Measurements from ENCODE around the gene ENSG00000285566.

DNA sequence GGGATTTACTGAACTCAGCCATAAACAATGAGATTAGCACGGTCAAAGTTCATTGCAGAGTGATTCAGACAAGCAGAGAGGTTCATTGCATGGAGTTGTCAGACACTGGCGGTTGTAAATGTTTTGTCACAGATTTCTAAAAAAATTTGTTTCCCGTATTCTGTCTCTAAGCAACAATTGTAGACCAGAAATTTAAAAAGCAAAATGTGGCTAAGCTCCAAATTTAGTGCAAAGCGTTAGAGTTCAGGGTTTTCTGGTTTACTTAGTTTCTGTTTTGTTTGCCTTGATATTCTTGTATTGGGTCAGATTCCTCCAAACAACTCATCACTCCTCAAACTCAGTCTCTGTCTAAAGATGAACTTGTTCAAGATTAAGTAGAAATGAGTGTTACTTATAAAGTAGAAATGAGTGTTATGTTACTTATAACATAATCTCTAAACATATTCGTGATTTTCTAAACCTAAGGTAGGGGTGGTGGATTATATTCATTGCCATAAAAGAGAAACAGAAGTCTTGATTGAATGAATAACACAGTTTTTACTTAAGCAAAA lies 94.4 kb upstream of the PRR20A start:
- PRO-cap = no peak
- RRBS, 2 experiments = no CpG with 5 or more reads among the region's 5 CpGs

DNA sequence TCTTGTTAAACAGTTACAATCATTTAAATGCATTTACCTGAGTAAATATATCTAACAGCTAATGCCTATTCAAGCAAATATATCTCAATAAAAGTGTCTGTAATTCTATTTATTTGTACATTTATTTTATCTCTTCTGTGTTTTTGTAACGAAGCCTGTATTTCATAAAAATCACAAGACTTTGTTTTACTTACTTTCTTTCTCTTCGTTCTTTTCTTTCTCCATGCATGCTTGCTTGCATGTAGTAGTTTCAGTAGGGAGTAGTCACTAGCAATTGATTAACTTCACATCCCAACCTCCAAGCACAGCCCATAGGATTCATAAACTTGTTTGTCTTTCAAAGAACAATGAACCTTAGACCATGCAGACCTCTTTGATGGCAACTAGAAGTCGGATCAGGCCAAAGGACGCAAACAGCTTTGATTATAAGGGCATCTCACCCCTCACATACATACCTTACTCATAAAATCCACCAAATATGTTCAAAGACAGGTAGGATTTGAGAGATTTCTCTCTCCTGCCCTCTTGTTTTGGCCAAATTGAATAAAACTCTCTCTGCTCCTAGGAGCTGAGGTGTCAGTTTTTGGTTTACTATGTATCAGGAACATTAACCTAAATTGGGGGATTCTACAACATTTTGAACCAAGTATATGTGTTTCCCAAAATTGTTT lies 3.1 kb upstream of the PRR20A start:
- PRO-cap = no peak
- RRBS, 2 experiments = no CpG with 5 or more reads among the region's 4 CpGs

- PRO-cap = no peak
- RRBS, 2 experiments = no CpG with 5 or more reads among the region's 6 CpGs
Observed at GRCh38 chr13:57724855-57725244, 93.3 kb downstream of the PCDH17 start.

GRCh38 chr13:59336959-59337668 lies 826.6 kb downstream of the DIAPH3 start:
- PRO-cap = no peak
- RRBS, 2 experiments = no CpG with 5 or more reads among the region's 6 CpGs

GRCh38 chr13:63832972-63833238 lies at the start of gene ENSG00000285566:
TSS of gene ENSG00000285566 (minus strand) at chr13:63833053.
- PRO-cap = no peak
- RRBS, 2 experiments = no CpG with 5 or more reads among the region's 3 CpGs

DNA sequence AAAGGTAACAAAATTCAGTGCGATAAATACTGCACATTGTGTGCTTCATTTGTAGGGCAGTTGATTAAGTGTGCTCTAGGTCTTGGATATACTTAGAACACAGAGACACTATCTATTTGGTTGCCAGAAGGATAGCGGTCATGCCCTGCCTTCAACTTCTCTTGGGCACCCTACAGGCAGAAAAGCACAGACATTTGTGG lies 605.8 kb downstream of the PCDH9 start:
- PRO-cap = no peak
- RRBS, 2 experiments = no CpG with 5 or more reads among the region's 2 CpGs

DNA sequence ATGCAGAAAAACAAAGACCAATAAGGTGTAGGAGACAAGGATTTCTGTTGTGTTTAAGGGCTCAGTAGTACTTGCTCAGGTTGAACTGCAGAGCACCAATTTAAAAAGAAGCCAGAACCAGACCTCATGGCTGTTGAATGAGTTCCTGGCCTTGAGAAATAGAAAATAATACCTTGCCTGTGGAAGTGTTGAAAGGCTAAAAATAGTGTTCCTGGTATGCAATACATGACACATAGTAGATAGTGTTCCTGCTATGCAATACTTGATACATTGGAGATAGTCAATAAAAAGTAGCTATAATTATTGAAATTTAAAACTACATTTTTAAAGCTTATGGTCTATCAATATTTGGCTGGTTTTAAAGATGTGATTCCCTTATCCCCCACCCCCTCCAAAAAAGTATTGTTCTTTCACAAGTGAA lies 595.7 kb downstream of the PCDH9 start:
- PRO-cap = no peak

DNA sequence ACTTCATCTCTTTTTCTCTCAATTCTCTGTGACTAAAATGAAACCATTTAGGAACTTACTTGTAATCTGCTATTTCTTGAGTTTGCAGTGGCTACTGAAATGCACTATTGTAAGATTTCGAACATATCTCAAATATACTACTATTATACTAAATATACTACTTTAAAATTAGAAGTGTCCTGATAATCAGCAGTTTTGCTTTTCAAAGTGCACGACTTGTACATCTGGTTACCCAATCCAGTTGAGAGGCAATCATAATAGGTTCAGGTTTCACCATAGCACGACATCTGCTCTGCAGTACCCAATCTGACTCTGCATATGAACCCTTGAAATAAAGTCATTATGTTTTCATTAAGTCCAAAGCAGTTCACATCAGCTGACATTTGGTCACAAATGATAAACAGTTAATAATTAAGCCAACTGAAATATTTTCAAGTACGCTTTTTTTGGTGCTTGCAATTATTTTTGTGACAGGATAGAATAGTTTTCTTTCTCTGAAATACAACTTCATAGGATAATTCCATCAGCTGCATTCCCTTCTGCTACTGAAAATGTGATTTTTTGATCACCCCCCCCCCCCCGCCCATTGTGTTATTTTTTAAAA lies 90.6 kb downstream of the PCDH9 start:
- PRO-cap = no peak
- RRBS, 2 experiments = no CpG with 5 or more reads among the region's 5 CpGs

DNA sequence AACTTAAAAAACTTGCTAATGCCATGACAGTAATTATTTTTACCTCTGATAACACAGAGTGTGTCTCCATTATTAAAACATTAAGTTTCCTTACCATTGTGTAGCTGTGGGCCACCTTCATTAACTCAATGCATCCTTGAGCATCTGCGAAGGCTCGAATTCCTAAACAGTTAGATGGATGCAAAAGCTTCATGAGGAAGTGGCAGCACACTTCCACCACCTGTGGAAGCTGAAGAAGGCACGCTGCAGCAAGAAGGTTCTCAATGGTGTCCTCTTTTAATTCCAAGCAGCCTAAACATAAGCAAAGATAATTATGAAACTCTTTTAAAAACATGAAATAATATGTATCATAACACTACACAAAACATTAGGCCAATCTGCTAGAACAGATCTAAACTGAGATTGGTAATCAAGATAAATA lies 168.3 kb downstream of the KLHL1 start:
- PRO-cap = no peak
- RRBS, 2 experiments = no CpG with 5 or more reads among the region's 3 CpGs

DNA sequence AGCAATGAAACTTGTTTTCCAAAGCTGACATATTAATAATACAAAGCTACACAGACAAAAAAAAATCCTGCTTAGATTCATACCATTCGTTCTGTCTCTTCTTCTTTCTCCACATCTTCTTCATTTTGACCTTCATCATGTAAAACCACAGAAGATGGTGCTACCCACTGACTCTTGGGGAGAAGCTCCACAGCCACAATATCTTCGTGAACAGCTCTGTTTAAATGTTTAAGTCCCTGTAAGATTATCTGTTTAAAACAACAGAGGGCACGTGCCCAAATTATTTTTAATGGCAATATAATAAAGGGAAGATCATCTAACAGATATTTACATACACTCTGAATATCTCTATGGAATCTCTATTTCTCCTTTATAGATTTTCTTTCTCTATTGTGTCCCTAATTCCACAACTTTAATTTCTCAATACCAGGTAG lies 6.6 kb downstream of the DIS3 start:
- PRO-cap = no peak
- RRBS, 2 experiments = no CpG with 5 or more reads among the region's 3 CpGs

- PRO-cap = no peak
- RRBS, 2 experiments = no CpG with 5 or more reads among the region's 3 CpGs
Observed at GRCh38 chr13:73177938-73178634, 119.3 kb downstream of the KLF5 start.

DNA sequence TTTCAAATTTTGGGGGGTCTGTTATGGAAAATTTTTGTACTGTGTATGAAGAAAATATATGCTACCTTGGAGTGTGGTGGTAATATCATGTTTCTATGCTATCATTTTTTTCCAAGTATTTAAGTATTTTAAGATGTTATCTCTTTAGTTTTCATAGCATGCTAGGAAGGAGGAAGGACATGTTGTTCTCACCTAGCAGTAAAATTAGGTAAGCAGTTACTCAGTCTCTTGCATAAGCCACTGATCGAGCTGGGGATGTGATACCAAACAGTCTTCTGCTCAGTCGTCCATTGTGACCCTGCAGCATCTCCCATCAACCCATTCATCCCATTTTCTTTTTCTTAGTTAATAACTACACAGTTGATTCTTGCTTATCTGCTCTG lies 130.5 kb downstream of the KLF5 start:
- PRO-cap = no peak
- RRBS, 2 experiments = no CpG with 5 or more reads among the region's 2 CpGs

DNA sequence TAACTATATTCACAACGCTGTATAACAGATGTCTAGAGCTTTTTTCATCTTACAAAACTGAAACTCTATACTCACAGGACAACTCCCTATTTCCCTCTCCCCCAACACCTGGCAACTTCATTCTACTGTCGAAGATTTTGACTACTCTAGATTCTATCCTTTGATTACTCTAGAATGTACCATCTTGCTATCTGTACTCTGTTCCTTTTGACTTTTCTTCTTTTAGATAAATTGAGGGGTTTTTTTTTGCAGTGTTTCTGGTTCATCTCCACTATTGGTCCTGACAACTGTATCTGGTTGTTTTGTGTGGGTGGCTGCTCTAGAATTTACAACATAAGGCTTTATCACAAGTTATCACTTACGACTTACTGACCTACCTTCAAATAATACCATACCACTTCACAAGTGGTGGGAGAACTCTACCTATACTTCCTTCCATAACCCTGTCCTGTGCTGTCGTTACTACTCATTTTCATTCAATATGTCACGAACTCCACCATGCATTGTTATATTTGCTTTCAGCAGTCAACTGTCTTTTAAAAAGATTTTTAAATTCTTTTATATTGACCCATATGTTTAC lies 875.2 kb downstream of the KLF5 start:
- PRO-cap = no peak
- RRBS, 2 experiments = no CpG with 5 or more reads among the region's 5 CpGs

- PRO-cap = no peak
- RRBS, 2 experiments = no CpG with 5 or more reads among the region's 4 CpGs
Observed at GRCh38 chr13:74026771-74027209, 968.0 kb downstream of the KLF5 start.

- PRO-cap = no peak
- RRBS, 2 experiments = no CpG with 5 or more reads among the region's 2 CpGs
Observed at GRCh38 chr13:74061813-74062309, 1003.1 kb downstream of the KLF5 start.

DNA sequence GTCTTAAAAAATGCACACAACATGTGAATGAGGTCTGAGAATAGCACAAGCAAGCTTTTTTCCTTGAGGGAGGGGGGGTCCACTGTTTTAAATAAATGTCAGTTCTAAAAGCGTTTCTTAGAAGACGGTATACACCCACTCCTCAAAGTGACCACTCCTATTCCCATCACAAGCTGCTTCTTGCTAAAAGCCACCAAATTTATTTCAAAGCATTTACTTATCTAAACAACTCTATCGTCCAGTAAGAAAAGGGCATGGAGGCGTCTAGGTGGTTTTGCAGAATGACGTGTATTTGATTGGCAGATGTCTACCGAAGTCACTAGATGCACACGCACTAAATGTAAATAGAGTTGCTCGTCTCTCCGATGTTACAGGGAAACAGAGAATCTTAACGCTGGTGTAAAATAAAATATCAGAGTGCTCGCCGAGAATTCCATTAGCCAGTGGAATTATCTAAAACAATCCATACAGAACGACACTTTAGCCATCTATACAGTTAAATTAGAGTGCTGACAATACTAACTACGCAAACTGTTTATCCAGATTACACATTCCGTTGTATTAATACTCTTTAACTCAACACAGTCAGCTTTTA lies 1073.4 kb downstream of the KLF5 start:
- PRO-cap = no peak
- RRBS, 2 experiments = no CpG with 5 or more reads among the region's 15 CpGs

- PRO-cap = bidirectional peak, plus-strand start at chr13:74136217, minus-strand start at chr13:74136219; bidirectional peak, plus-strand start at chr13:74136340, minus-strand start at chr13:74136309
- RRBS, 2 experiments = 2 to 5% methylated on average over 4 of the region's 28 CpGs
Observed at GRCh38 chr13:74136099-74136889, 1077.5 kb downstream of the KLF5 start.

- PRO-cap = no peak
- RRBS, 2 experiments = no CpG with 5 or more reads among the region's 3 CpGs
Observed at GRCh38 chr13:74162201-74162668, 1103.4 kb downstream of the KLF5 start.

GRCh38 chr13:74221734-74222272 lies 1163.0 kb downstream of the KLF5 start:
- PRO-cap = no peak
- RRBS, 2 experiments = no CpG with 5 or more reads among the region's 2 CpGs

DNA sequence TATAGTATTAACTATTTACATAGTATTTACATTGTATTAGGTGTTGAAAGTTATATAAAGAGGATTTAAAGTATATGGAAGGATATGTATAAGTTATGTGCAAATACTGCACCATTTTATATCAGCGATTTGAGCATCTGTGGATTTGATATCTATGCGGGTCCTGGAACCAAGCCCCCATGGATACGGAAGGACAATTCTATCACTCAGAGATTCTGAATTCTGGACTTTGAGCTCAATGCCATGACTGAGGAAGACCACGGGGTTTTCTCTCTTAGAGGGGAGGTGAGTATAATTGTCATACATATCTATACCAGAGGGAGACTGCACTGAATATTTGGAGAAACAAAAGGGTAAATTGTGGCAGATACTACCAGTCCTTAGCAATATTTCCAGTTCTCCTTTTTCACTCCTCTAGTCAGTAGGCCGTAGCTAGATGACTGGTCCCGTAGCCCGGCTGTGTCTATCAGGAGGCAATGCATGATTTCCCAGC lies 929.3 kb downstream of the TBC1D4 start:
- PRO-cap = no peak
- RRBS, 2 experiments = no CpG with 5 or more reads among the region's 7 CpGs

Measured in HEK293 (cell line).